SJCRH30 (cell line): ENCODE measurements around a stretch of chr14.

GRCh38 chr14:54653626-54654561 is 87.0 kb downstream of the SAMD4A start:
- RAMPAGE, long total RNA: no peak

DNA sequence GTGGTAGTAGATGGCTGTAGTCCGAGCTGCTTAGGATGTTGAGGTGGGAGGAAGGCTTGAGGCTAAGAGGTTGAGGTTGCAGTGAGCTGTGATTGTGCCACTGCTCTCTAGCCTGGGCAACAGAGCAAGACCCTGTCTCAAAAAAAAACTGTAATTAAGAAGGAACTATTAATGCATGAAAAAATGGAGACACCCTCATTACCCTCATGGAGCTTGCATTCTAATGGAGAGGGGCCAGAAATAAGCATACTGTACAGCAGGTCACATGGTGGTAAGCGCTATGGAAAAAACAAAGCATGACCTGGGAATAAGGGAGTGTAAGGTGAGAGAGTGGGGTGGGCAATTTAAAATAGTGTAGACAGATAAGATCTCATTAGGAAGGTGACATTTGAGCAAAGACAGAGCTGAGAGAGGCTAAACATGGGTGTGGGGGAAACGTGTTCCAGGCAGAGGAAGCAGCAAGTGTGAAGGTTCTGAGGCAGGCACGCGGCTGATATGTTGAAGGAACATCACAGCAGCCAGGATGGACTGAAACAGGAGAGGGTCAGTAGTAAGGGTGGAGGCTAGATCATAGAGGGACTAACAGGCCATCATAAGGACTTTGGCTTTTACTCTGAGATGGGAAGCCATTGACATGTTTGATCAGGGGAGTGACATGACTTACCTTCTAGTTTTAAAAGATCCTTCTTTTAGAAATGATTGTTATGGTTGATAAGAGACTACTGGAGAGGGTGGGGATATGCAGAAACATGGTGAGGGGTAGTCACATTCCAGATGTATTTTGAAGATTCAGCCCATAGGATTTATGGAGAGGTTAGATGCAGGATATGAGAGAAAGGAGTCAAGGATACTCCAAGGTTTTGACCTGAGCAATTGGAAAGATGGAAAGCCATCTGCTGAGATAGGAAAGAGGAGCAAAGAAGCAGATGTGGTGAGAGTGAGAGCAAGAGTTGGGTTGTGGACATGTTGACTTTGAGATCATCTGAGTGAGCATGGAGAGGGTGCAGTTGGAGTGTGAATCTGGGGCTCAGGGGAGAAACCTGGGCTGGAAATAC is 126.9 kb downstream of the SAMD4A start:
- RAMPAGE, long total RNA: no peak

DNA sequence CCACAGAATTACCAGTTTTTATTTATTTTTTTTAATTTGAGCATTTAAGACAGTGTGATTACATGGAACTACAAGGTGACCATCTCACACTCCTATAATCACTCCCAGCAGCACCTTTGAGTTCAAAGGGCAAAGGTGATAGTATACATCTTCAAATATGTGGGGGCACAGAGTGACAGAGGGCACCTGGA is 65.0 kb downstream of the GCH1 start:
- RAMPAGE, long total RNA: no peak

DNA sequence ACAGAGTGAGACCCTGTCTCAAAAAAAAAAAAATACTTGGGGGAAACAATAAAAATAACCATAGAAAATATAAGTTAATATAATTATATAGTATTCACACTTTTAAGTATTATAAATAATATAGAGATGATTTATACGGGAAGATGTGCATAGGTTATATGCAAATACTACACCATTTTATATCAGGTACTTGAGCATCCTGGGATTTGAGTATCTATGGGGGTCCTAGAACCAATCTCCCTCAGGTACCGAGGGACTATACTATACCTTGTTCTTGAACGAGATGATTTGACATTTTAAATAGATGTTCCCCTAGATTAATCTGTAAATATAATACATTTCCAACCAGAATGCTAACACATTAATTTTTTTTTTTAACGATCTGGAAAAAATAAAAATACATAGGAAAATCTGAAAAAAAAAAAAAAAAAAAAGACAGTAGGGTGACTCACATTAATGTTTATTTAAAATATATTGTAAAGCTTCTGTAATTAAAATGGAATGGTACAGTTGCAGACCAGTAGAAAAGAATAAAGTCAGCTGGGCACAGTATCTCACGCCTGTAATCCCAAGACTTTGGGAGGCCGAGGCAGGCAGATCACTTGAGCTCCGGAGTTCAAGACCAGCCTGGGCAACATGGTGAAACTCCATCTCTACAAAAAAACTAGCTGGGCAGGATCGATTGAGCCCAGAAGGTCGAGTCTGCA is 7.5 kb downstream of the MAPK1IP1L start:
- RAMPAGE, long total RNA: no peak

DNA sequence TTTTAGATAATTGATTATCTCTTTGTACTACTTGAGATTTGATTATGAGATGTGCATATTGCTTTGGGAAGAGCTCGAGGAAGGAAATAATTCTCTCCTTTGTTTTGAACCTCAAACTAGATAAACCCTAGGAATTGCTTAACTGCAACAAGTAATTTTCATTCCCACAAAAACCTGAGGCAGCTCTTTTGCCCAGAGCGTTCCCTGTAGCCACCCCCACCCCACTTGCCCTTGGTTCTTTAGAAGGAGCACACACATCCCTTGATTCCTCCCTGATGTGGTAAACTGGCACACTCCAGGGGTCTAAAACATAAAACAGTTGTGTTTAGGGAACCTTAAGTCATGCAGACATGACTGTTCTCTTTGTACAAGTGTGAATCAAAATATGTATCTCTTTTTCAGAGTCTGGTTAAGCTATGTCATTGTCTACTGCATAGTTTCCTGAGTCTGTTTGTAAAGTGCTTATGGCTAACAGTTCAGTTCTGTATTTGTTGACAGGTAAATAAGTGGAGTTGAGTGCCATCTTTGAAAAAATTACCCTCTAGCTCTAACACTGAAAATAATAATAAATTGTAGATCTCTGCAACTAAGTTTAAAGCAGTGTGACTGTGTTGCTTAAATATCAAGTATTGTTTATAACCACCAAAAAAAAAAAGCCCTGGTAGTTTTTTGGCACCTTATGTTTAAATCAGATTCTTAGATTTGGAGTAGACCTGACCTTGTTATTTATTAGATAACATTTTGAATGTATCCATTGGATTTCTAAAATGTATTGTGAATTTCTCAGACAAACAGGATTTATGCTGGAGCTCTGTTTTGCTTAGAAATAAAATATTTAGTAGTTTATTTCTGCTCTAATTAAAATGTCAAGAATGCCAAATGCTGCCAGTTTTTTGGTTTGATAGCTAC is 14.1 kb downstream of the MAPK1IP1L start:
- RAMPAGE, long total RNA: no peak

DNA sequence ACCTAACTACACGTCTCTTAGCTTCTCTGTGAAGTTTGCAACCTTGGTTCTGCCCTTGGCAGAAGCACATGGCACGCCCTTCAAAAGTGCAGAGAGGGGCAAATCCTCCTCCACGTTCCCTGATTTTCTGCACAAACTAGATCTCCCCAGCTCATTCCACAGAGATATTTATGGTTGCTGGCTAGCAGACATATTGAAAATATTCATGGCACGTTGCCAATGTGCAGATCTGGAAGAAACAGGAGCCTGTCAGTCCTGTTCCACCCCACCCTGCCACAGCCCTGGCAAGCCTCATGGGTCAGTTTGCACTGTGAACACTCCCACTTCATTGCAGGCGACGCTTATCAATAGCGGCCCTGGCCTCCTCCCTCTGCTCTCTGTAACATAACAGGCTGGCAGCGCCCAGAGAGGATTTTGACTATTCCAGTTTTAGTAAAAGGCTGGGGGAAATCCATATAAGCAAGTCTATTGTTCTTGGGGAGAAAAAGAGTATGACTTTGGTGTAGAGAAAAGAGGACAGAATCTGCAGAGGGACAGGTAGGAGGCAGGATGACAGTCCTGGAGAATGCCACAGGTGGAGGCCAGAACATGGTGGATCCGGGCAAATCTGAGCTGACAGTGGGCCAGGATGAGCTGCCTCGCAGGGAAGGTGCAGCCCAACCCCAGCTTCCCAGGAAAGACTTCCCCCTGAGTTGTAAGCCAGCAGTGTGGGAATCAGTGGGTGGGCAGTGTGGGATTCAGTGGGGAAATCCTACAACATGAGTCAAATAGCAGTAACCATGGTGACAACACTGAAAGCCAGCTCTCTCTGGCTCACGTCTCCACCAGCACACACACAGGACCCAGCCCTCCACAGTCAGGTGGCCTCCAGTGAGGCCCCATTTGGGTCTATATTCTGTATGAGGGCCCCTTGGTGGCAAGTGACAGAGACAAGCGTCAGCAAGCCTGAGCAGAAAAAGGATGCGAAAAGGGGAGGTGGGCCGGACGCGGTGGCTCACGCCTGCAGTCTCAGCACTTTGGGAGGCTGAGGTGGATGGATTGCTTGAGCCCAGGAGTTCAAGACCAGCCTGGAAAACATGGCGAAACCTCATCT is 6.2 kb upstream of the LGALS3 start:
- RAMPAGE, long total RNA: no peak

GRCh38 chr14:55271887-55272826 is 936 bp downstream of the FBXO34 start:
- RAMPAGE, long total RNA: no peak

GRCh38 chr14:55346055-55346677 is 65.5 kb downstream of the ATG14 start:
- RAMPAGE, long total RNA: no peak

GRCh38 chr14:55382874-55383416 is 28.7 kb downstream of the ATG14 start:
- RAMPAGE, long total RNA: no peak

DNA sequence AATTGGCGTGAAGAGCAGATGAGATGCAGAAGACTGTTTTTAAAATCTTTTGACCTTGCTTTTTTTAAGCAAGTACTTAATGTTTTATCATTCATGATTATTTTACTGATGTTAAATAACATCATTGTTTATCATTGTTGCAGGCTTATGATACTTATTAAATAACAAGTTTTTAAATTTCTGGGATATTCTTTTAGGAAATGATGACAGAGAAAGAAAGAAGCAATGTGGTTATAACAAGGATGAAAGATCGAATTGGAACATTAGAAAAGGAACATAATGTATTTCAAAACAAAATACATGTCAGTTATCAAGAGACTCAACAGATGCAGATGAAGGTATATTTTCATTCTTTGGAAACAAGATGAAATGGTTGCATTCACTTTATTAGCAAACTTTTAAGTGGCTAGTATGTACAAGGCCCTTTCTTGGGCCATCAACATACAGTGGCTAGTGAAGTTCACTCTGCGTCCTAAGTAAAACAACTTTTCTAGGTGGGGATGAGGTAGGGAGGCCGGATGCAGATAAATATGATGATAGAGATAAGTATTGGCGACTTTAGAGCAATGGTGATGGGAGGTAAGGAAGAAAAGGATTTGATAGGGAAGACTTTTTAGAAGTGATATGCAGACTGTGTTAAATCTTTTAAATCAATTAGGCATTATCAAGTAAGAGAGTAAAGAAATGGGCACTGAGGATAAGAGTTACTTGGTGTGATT is 49.9 kb downstream of the KTN1 start:
- RAMPAGE, long total RNA: no peak

DNA sequence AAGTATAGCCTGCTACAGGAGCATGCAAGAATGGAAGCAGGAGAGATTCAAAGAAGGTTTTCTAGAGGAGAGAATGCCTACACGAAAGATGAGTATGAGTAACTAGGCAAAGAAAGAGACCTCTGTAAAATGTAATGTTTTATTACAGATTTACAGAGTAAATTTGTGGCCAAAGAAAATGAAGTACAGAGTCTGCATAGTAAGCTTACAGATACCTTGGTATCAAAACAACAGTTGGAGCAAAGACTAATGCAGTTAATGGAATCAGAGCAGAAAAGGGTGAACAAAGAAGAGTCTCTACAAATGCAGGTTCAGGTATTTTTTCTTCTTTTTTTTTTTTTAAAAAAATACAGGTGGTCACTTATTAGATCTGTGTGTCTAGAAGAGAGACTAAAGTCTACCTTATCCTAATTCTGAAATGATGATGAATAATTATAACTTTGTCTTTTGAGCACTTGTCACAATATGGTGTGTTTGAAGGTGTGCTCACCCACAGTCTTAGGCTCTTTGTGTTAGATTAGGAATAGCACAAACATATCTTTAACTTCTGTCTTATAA is 57.1 kb downstream of the KTN1 start:
- RAMPAGE, long total RNA: no peak

DNA sequence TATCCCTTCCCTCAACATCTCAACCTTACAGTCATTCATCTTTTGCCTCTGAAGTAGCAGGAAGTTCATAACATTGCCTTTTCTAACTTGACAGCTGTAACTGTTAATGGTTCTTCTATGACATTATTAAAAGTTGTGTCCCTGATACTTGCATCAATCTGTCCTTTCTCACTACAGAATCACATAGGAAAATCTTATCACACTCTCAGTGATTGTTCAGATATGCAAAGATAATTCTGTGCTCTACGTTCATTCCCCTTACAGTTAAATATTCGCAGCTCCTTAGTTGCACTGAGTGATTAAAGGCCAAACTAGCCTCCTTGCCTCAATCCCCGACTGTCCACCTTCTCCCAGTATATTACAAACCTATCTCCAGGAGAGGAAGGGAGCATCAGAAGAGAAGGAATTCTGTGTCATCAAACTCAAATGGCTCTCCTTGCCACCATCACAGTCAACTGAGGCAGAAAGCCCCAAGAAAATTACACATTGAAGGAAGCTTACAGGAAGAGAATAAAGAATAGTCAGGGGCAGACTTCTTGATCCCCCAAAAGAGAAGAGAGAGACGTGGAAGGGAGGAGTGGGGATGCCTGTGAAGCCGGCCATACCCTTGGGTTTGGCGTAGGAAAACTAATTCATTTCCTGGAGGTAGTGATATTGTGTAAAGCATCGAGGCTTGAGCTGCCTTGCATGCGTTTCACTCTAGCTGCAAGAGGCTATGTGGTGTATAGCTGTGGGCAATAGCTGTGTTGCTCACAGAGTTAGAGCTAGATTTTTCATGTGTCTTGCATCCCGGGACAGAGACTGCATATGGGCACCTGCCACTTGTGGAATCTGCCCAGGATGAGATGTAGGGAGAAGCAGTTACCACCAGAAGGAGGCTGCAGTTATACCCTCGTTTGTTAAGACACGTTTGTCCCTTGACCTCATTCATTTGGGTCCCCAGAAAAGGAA is 106.4 kb downstream of the KTN1 start:
- RAMPAGE, long total RNA: no peak

DNA sequence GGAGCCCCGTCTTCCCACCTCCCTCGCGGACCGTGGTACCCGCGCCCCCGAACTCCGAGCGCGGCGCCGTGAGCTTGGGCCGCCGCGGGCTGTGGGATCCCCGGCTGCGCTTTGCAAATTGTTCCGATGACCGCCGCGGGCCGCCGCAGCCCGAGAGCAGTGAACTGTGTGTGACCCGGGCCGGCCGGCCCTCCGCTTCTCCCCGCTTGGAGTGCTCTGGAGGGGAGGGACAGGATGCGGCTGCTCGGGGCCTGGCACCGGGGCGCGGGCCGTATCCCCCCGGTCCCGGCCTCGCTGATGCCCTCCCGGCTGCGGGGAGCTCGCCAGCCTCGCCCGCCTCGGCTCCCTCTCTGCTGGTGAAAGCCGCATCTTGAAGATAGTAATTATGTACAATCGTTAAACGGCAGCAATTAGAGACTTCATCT is 977 bp downstream of the PELI2 start:
- RAMPAGE, long total RNA: no peak

DNA sequence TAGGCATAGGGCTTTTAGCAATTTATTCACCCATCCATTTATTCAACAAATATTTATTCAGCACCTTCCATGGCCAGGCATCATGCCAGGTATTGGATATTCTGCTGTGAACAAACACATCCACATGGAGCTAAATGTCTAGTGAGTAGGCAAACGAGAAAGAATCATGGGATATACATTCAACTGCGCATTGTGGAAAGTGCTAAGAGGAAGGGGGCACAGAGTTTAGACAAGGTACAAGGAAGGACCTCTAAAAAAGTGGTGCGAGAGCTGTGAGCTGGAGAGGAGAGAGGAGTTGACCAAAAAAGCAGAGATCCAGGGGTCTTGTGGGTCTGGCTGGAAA is 63.7 kb downstream of the PELI2 start:
- RAMPAGE, long total RNA: no peak

DNA sequence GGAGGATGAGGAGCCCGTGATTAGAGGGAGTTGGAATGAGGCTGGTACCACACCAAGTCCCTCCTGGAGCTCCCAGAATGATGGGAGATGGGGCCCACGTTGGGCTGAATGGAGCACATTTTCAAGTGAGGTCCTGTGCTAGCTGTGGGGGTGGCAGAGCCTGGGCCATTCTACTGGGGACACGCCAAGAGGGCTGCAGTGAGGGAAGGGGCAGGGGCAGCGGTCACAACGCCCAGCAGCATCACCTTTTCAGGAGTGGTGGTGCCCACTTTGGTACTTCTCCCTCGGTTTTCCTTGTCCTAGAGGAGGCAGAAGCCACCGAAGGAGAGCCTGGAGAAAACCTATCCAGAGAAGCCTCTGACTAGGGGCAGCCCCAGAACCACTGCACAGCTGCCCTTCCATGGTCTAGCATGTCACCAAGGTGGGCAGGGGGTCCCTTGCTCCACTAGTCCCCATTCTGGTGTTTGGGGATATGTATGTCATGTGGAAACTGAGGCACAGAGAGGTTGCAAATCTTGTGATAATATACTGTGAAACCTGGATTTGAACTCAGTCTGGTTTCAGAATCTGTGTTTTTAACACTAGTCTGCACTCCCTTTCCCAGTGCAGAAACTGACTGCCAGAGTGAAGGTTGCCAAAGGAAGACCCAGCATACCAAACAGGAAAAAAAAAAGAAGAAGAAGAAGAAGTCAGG is 107.3 kb downstream of the PELI2 start:
- RAMPAGE, long total RNA: no peak

DNA sequence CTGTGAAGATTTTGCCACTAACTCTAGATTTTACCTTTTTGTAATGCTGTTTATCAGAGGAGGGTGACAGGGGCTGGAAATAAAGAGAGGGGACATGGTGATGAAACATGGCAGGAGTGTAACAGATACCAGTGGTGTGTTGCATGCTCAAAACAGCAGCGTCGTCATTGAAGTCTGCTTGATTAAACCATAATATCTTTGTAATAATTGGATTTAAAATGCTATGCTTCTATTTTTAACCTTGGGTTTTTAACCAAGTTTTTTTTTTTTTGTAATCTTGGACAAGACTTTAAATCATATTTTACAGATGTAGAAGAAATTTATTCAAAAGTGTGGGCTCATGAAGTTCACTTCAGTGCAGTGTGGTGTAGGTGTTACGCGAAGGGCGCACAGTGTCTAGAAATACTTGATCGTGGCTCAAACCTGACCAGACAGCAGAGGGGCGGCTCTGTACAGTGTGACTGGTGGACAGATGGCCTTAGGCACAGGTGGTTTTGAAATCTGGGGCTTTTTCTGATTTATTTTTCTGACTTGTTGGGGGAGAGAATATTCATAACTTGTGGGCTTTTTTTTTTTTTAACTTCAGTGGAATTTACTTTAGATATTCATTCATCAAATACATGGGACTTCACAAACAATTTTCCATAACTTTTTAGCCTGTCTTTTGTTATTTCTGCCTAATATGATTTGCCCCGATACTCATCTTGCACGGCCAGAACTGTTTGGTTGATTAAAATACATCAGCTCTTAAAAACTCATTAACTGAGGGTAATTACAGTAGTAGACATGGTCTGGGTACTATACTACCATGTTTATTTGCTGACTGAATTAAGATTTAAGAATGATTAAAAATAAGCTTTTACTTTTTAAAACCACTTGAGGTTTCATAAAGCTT is 179.2 kb downstream of the PELI2 start:
- RAMPAGE, long total RNA: no peak

GRCh38 chr14:56812015-56812914 is 2.0 kb upstream of the OTX2 start:
- RAMPAGE, long total RNA: no peak

- RAMPAGE, long total RNA: no peak
These were observed 1.2 kb downstream of the NAA30 start for GRCh38 chr14:57391669-57392001.

DNA sequence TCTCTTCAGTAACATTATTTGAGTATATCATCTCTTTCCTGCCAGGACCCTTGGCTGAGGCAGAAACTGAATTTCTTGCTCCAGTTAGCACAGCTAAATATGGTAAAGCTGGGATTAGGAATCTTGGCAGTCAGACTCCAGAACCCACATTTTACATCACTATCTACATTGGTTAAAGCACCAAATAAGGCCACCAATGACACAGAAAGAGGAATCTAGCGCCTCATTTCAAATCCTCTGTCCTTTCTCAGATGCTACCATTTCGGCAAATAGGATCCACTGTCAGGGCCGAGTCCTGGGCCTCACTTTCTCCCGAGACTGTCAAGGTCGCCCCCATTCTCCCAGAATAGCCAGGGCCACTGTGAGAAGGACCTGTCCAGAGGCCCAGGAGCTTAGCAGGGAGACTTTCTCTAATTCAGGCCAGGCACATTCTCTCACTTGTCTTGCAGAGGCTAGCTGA is 122.1 kb upstream of the SLC35F4 start:
- RAMPAGE, long total RNA: no peak

GRCh38 chr14:58265583-58266131 is 21.0 kb downstream of the PSMA3 start:
- RAMPAGE, long total RNA: no peak